SK-MEL-5 (cell line): ENCODE measurements around a stretch of chr1.

DNA sequence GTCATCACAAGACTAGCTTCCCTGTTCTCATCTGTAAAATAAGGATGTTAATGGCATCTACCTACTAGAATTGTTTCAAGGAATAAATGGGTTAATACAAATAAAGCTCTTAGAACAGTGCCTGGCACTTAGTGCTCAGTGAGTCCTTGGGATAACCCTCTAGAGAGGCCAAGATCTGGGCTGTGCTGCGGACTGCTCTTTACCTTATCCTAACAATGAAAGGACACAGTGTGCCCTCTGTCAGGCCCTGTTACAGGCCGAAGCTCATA is 154.8 kb downstream of the ROR1 start:
RAMPAGE:
- cytosol, long total RNA: no peak
- long total RNA: no peak
- nucleus, long total RNA: no peak

RAMPAGE:
- cytosol, long total RNA: no peak
- long total RNA: no peak
- nucleus, long total RNA: no peak
Observed at GRCh38 chr1:64019717-64020371, 183.6 kb upstream of the UBE2U start.

RAMPAGE:
- cytosol, long total RNA: no peak
- long total RNA: no peak
- nucleus, long total RNA: no peak
Observed at GRCh38 chr1:64039402-64040048, 163.9 kb upstream of the UBE2U start.

GRCh38 chr1:64245406-64245900 is 42.0 kb downstream of the UBE2U start:
RAMPAGE:
- cytosol, long total RNA: no peak
- long total RNA: no peak
- nucleus, long total RNA: no peak

GRCh38 chr1:64606868-64607756 is 137.2 kb downstream of the CACHD1 start:
RAMPAGE:
- cytosol, long total RNA: no peak
- long total RNA: no peak
- nucleus, long total RNA: no peak

RAMPAGE:
- cytosol, long total RNA: no peak
- long total RNA: no peak
- nucleus, long total RNA: no peak
Observed at GRCh38 chr1:64839494-64840054, 94.7 kb downstream of the RAVER2 start.

DNA sequence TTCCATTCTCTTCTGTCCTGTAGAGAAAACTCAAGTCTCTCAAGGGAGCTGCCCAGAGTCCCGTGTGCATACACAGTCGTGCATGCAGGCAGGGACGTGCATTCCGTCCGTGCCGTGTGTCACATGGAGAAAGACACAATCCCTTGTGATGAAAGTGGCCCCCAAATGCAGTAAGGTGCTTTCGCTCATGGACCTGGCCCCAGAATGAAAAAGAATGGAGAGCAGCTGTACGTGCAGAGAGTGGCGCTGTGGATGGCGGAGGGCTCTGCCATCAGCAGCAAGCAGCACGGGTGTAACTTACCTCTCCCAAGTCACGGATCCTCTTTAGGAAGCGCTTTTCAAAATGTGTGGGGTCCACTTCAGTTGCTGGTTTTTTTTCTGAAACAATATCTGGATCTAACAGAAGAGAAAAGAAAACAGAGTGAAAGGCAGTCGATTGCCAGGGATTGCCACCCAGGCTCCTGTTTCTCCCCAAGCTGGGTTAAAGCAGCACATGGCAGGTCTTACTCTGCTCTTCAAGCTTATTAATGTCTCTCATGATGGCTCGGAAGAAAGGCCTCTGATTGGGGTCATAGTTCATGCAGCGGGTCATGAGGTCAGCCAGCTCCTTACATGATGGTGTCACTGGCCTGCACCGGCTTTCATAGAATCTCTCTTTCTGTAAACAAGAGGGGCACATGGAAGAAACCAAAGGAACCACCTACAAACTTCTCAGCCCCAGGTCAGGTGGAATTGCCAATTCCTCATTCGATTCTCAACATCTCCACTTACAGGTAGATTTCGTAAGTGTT is 96.3 kb downstream of the RAVER2 start:
RAMPAGE:
- cytosol, long total RNA: no peak
- long total RNA: no peak
- nucleus, long total RNA: no peak

GRCh38 chr1:64890924-64892100 is 75.0 kb downstream of the JAK1 start:
RAMPAGE:
- cytosol, long total RNA: no peak
- long total RNA: no peak
- nucleus, long total RNA: no peak

RAMPAGE:
- cytosol, long total RNA: no peak
- long total RNA: no peak
- nucleus, long total RNA: no peak
Observed at GRCh38 chr1:64922451-64923469, 43.6 kb downstream of the JAK1 start.

DNA sequence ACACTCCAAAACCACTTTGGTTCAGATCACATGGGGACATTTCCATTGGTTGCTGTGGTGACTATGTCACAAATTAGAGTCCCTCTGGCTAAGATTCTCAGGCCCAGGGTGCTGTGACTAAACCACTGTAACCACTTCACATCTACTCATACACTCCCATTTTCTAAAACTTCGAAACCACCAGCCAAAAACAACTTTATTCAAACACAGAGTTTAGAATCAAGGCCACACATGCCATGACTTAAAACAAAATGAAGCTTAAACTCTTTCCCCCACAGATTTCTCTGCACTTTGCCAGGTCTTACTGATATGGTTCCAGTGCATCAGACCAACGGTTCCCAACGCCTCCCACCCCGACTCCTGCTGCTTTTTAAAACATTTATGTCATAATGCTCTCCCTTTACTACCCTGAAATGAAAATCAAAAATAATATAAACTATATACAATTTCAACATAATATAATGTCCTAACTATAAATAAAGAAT is 42.8 kb downstream of the JAK1 start:
RAMPAGE:
- cytosol, long total RNA: no peak
- long total RNA: no peak
- nucleus, long total RNA: no peak

GRCh38 chr1:64933066-64934248 is 32.9 kb downstream of the JAK1 start:
RAMPAGE:
- cytosol, long total RNA: no peak
- long total RNA: no peak
- nucleus, long total RNA: no peak

DNA sequence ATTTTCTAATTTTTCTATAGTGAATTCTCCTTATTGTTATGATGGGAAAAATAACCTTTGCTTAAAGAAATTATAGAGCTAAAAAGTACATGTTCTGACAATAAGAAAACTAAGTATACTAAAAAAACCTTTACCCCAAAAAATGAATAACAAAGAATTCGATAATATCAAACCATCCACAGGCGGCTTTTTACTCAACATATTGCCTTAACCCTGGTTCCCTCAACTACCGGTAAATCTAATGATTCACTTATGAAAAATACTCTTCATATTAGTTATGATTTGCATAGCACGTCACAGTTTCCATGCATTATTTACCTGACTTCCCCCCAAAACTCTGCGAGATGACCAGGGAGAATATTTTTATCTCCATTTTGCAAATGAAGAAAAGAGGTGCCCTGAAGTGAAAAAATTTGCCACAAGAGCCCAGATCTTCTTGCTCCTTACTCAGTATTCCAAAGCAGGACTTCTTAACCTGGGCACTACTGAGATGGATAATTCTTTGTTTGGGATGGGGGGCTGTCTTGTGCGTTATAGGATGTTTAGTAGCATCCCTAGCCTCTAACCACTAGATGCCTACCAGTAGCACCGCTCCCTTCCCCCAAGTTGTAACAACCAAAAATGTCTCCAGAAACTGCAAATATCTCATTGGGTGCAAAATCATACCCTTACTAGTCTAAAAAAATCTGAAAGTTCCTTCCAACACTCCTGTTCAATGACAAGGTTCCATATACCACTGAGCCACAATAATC is 2.8 kb downstream of the JAK1 start:
RAMPAGE:
- cytosol, long total RNA: no peak
- long total RNA: no peak
- nucleus, long total RNA: no peak

DNA sequence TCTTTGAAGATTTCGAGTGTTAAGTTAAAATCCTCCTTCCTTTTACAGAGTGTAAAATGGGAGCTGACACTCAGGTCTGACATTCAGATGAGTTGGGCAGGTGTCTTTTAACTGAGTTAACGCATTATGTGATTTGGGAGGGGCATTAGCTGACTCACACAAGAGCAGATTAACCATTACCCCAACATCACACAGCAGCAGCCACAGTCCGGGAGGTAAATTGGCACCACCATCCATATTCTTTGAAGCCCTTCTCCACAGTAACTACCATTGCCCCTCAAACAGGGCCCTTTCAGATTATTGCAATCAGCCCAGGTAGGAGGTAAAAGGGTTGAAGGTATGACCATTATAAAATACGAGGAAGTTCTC is 15.8 kb upstream of the JAK1 start:
RAMPAGE:
- cytosol, long total RNA: no peak
- long total RNA: no peak
- nucleus, long total RNA: no peak

GRCh38 chr1:64982994-64983556 is 16.7 kb upstream of the JAK1 start:
RAMPAGE:
- cytosol, long total RNA: no peak
- long total RNA: no peak
- nucleus, long total RNA: no peak

DNA sequence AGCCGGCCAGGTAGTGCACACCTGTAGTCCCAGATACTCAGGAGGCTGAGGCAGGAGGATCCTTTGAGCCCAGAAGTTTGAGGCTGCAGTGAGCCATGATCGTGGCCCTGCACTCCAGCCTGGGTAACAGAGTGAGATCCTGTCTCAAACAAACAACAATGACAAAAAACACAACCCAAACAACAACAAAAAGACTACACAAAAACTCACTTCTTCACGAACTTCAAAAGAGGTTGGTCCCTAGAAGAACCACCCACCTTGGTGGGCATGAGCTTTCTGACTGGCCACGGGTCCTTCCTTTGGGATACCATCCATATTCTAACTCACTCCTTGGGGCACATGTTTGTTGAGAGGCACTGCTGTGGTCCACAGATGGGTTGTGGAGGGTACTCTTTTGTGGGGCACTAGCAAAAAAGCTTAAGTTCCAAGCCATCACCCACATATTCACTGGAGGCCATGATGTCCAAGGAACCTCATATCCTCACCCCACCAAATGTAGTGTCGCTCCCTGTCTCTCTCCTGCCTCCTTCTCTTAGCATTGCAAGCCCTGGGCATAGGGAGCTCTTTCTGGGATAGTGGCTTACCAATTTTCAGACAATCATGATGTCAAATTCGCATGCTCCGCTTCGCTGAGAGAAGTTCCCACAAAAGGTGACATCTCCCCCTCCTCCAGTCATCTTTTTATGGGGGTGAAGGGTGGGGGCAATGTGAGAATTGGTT is 83.1 kb upstream of the JAK1 start:
RAMPAGE:
- cytosol, long total RNA: no peak
- long total RNA: no peak
- nucleus, long total RNA: no peak

DNA sequence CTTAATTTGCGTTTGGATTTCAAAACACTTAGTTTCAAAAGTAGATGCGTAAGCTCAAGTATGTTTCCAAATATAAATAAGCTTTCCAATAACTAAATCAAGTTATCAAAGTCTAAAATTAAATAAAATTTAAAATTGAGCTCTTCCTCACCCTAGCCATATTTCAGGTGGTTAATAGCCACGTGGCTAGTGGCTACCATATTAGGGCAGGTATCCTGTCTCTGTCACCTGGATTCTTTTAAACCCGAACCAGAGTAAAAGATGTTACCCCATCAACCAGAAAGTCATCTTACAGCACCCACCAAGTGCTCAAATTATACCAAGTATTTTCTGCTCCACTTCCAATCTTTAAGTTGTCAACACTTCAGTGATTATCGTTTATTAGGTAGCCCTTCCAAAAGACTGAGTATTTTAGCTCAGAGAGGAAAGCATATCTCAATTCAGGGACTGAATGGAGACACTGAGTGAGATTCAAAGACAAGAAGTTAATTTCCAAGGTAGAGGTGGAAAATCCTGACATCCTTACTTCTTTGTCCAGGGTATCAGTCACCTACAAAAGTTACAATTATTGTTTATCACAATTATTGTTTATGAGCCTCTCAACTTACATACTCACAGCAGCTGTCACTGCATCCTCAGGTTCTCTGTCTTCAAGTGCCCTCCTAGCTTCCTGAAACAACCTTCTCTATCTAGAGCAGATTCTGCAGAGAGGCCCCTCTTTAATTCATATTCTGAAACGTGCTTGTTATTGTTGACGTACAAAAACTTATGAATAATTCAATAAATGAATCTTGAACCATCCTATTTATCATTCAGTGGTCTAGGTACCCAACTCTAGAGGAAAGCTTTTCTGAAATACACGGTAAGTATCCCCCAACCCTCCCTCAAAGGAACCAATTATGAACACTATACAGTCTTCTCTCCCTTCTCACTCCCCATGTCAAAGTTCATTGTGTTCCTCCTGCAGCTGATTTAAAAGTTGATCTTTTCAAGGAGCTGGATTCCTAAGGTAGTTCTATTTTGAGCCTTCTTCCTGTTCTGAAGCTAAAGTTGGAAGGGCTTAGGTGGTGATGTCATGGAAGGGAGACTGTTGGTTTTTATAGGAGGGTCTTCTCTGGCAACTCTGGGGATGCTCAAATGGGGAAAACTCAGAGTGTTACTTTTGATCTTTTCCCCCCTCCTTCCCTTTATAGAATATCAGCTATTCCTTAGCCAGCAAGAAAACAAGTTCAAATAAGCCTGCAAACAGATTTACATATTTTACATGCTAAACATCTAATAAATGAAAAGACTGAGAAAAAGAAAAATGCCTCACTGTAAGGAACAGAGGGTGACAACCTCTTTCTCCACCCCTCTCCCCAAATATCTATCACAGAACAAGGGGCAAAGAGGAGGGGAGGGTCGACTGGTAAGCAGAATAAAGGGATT is 83.4 kb upstream of the AK4 start:
RAMPAGE:
- cytosol, long total RNA: no peak
- long total RNA: no peak
- nucleus, long total RNA: no peak

RAMPAGE:
- cytosol, long total RNA: no peak
- long total RNA: no peak
- nucleus, long total RNA: no peak
Observed at GRCh38 chr1:65163000-65163492, 15.0 kb downstream of the AK4 start.

DNA sequence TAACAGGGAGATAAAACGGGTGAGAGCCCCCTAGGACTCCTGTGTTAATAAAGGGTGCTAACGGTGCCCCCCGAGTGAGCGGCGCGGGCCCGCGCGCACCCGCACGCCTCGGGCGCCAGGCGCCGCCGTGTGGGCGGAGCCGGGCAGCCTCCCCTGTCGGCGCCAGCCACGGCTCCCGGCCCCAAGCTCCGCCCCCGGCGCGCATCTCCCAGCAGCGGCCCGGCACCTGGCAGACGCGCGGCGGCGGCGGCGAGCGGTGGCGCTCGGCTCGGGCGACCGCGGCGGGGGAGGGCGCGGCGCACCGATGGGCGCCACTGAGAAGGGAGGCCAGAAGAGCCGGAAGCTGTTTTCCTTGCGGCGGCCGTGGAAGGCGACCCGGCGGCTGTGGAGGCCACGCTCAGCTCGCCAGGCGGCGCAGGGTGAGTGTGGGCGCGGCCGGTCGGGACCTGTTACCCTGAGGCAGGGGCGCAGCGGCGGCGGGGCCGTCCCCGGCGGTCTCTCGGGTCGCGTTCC is 55.1 kb upstream of the DNAJC6 start:
RAMPAGE:
- cytosol, long total RNA: no peak
- long total RNA: no peak
- nucleus, long total RNA: no peak

RAMPAGE:
- cytosol, long total RNA: no peak
- long total RNA: no peak
- nucleus, long total RNA: no peak
Observed at GRCh38 chr1:65394514-65395093, 25.9 kb upstream of the LEPR start.

RAMPAGE:
- cytosol, long total RNA: no peak
- long total RNA: no peak
- nucleus, long total RNA: no peak
Observed at GRCh38 chr1:65420321-65420398, 308 bp upstream of the LEPR start.